Monocyte (primary cell): Measurements from ENCODE around the genes OPA1 and HES1.

GRCh38 chr3:191391774-191392438 is 61.6 kb upstream of the UTS2B start:
- PRO-cap, 2 experiments, result no peak in any of the 2 experiments

GRCh38 chr3:192008698-192008989 is 547.7 kb downstream of the PYDC2 start:
- PRO-cap, 2 experiments, result no peak in any of the 2 experiments

DNA sequence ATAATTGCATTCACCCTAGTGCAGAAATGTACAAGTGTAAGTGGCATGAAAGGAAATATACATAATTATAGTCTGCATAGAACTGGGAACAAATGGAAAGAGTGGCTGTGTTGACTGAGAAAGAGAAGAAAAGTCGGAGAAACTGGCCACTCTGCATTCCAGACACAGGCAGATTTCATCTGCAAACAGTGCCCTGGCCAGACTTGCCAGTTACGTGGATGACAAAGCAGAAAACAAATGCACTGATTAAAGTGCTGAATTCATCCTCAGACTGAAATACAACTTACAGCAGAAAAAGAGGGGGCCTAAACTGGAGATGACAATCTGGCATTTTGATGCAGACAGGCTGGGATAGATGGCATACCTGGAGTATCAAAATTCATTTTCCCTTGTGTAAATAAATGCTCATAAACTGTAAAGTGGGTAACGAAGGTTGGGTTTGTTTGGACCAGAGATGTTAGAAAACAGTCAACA is 129.8 kb downstream of the FGF12 start:
- PRO-cap, 2 experiments, result no peak in any of the 2 experiments

GRCh38 chr3:192892879-192893439 is 24.7 kb downstream of the MB21D2 start:
- PRO-cap, 2 experiments, result peak in 1 of 2 experiments; most common plus-strand start chr3:192893315 (in 1); most common minus-strand start chr3:192893109 (in 1)

- PRO-cap, 2 experiments, result no peak in any of the 2 experiments
Measured at GRCh38 chr3:192916390-192916736, 1.3 kb downstream of the MB21D2 start.

DNA sequence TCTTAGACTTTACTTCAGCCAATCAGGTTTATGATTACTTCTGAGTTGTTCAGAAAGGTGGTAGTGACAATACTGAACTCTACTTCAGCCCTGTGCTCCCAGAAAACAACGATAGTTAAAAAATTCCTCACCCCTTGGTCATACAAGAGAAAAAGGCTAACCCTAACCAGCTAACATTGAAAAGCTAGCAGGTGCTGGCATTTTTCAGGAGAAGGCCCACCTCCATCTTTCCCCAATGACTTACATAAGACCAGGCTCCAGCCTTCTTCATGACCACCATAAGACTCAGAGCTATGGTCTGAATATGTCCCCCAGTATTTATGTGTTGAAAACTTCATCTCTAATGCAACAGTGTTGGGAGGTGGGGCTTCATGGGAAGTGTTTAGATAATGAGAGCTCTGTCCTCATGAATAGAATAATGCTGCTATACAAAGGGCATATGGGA is 125.4 kb upstream of the PLAAT1 start:
- PRO-cap, 2 experiments, result no peak in any of the 2 experiments

GRCh38 chr3:193592587-193593801 is at the start of gene OPA1:
Gene OPA1 (plus strand): TSS chr3:193593208.
- PRO-cap, 2 experiments, result peak in 2 of 2 experiments; most common plus-strand start chr3:193593292 (in 2); most common minus-strand start chr3:193593017 (in 1)

DNA sequence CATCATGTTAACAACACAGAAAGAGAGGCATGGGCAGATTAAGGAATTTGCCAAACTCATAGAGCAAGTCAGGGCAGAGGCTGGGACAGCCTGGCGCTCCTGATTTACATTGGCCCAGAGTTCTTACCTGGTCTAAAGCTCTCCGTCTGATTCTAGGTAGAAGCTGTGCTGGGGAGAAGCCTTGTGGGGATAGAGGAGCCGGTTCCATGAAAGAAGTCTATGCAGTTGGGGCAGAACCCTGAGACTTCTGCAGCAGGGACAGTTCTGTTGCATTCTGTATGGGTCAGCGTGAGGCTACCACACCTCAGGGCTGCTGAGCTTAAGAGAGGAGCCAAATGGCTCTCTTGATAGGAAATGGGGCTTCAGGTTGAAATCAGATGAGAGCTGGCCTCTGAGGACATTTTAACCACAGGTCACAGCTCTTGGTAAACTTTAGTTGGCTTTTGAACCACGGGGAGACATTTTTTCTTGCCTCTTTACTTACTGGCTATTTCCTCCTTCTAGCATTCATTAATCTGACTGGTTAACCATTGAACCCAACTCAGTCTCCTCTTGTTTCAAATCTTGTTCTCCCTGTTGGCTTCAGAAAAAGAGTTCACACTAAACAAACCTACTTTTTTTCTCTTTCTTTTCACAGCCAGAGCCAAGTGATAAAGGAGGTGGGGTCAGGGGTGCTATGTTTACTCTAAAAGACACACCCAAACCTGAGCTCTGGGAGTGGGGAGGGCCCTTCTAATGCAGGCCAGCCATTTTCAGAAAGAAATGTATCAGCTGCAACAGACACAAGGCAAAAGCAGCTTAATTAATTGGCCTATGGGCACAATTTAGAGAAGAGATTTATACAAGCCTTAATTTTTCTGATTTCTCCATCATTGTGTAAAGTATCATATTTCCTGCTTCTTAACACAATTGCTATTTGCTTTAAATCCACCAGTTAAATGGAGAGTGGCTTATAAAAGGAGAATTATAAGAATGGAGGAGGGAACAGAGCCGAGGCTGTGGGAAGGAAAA is 250.8 kb downstream of the OPA1 start:
- PRO-cap, 2 experiments, result no peak in any of the 2 experiments

DNA sequence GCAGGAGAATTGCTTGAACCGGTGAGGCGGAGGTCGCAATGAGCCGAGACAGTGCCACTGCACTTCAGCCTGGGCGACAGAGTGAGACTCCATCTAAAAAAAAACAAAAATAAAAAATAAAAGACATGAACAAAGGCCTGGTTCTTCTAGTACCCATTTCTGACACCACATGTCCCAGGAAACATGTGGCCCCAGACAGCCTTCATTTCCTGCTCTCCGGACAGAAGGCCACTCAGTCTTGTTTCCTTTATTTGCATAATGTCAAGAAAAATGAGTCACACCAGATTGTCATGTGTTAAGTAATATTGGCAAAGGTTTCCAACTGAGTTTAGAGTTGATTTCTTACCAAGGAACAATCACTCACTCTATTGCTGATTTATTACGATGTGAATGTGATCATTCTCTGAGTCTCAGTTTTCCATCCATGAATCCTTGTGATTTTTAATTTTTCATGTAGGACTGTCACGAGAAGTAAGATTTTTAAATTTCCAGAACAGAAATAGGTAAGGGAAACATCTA is 130.8 kb upstream of the HES1 start:
- PRO-cap, 2 experiments, result no peak in any of the 2 experiments

GRCh38 chr3:194101514-194101911 is 34.4 kb upstream of the HES1 start:
- PRO-cap, 2 experiments, result no peak in any of the 2 experiments

GRCh38 chr3:194103472-194104018 is 32.4 kb upstream of the HES1 start:
- PRO-cap, 2 experiments, result no peak in any of the 2 experiments

DNA sequence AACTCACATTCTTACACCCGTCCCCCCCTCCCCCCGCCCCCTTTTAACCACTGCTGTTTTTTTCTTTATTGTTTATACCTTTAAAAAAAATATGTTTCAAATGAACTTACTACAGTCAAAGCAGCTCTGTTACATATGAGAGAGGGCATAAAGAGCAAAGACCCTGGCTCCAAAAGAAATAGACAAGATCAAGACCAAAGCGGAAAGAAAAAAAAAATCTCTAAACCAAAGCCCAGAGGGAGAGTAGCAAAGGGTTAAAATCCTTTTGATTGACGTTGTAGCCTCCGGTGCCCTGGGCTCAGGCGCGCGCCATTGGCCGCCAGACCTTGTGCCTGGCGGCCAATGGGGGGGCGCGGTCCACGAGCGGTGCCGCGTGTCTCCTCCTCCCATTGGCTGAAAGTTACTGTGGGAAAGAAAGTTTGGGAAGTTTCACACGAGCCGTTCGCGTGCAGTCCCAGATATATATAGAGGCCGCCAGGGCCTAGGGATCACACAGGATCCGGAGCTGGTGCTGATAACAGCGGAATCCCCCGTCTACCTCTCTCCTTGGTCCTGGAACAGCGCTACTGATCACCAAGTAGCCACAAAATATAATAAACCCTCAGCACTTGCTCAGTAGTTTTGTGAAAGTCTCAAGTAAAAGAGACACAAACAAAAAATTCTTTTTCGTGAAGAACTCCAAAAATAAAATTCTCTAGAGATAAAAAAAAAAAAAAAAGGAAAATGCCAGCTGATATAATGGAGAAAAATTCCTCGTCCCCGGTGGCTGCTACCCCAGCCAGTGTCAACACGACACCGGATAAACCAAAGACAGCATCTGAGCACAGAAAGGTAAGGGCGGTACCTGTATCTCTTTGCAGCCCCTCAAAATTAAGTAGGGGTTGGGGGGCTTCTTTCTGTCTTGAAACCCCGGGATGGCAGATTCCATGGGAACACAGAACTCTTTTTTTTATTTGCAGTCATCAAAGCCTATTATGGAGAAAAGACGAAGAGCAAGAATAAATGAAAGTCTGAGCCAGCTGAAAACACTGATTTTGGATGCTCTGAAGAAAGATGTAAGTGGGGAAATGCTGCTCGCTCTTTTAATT is at the start of gene HES1:
Gene HES1, plus strand, starts transcription at position 491 of the 1,088 bp plus-strand sequence.
- PRO-cap, 2 experiments, result peak in 2 of 2 experiments; most common plus-strand start position 491 of the sequence (in 2); most common minus-strand start position 208 of the sequence (in 1)

DNA sequence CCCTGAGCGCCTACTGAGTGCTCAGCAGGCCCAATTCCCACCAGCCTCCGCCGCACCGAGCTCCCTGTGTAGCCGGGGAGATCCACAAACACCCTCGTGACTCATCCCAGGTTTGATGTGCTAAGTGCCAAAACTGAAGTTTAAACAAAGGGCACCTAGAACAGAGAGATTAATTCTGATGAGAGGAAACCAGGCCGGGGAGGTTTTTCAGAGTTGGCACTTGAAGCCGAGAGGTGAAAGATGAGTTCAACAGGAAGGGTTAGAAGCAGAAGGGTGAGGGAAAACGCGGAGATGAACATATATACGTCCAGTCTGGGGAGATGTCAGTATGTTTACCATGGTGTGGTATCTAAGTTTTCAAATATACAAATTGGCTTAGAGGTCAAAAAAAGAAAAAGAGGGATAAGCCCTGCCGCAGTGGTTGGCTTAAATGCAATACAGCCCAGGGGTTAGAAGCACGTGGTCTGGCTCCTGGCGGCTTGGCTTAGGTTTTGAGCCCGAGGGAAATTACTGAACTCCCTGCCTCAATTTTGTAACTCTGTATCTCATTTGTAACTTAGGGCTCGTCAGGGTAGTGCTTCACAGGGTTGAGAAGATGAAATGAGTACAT is 6.2 kb downstream of the HES1 start:
- PRO-cap, 2 experiments, result peak in 2 of 2 experiments; most common minus-strand start position 66 of the sequence (in 2)

GRCh38 chr3:194150132-194150704 is 14.3 kb downstream of the HES1 start:
- PRO-cap, 2 experiments, result no peak in any of the 2 experiments

DNA sequence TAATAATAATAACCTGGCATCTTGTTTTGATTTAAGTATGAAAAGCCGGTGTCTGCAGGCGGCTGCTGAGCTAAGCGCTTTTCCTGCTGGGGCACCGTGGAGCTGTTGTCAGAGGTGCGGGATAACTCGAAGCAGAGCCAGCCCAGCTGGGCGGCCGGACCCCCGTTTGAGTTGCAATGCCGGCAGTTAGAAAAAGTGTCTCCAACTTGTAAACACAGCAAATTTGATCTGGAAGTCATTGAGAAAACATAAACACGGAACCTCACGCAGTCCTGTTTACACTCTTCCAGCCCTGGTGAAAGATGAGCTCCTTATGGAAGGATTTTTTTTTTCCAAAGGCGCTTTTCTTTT is 40.7 kb downstream of the HES1 start:
- PRO-cap, 2 experiments, result no peak in any of the 2 experiments

DNA sequence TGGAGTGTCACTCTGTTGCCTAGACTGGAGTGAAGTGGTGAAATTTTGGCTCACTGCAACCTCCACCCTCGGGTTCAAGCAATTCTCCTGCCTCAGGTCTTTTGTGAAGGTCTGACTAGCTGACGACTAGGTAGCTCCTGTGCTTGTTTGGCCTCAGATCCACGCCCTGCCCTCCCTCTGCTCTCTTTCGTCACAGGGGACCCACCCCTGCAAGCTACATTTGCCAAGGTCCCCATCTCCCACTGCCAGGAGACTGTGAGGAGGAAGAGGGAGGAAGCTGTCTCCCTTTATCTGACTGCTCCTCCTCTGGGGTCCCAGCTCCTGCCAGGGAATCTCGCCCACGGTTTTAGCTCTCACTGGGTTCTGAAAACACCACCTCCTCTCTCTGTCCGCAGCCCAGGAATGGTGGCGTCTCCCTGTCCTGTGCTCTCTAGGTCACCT is 83.8 kb downstream of the CPN2 start:
- PRO-cap, 2 experiments, result no peak in any of the 2 experiments

DNA sequence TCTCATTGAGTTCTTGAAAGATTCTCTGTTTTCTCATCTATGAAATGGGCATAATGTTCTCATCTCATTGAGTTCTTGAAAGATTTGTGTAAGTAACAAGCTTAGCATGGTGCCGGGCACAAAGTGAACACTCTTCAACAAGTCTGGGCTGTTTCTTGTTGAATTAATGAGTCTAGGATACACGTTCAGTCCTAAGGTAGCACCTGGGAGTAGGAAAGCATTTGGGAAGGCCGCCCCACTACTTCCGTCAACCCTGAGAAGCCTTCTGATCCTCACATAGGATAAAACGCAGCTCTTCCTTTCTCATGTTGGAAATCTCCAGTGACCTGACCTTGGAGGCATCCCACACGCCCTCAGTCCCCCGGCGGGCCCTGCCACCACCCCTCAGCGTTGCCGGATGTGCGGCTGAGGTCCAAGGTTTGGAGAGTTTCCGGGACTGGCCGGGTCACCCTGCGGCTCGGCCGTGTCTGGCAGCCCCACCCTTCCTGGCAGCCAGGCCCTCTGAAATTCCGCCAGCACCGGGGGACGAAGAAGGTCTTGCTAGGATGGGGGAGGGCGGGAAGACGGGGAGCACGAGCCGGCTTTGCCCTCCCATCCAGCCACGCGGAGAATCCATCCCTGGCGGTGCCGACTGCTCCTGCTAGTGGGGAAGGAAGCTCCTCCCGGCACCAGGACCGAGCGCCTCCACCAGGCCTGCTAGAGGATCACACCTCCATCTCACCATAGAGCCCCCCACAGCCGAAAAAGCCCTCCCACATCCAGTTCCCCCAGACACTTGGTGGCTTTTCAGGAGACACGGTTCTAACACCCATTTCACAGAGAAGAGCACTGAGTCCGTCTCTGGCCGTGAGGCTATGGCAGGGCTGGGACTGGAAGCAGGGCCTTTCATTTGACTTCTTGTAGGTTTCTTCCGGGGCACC is 81.6 kb downstream of the CPN2 start:
- PRO-cap, 2 experiments, result no peak in any of the 2 experiments

DNA sequence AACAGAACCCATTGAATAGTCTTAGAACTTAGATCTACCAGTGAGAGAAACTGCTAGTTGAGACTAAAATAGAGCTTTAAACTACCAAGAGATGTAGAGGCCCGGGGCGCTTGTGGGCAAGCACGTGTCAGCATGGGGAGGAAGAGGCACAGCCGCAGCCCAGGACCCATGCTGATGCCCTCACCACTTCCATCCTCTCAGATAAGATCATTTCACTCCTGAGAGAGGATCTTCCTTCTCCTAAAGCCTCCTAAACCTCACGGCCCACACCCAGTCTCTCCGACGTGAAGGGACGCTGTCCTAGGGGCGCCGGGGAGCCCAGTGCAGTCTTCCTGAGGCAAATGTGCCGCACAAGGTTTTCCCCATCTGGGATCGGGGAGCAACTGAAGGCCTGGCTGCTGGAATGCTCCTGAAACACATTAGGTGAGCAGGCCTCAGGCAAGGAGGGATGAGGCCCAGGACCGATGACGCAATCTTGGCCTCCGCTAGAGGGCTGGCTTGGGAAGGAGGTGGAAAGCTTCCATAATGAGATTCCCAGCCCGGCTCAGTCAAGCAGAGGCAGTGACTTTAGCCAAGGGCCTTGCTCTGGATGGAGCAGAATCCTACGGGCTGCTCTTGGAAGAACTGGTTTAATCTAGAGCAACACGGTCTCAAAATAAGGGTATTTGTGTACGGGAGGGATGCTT is 50.9 kb downstream of the CPN2 start:
- PRO-cap, 2 experiments, result no peak in any of the 2 experiments

DNA sequence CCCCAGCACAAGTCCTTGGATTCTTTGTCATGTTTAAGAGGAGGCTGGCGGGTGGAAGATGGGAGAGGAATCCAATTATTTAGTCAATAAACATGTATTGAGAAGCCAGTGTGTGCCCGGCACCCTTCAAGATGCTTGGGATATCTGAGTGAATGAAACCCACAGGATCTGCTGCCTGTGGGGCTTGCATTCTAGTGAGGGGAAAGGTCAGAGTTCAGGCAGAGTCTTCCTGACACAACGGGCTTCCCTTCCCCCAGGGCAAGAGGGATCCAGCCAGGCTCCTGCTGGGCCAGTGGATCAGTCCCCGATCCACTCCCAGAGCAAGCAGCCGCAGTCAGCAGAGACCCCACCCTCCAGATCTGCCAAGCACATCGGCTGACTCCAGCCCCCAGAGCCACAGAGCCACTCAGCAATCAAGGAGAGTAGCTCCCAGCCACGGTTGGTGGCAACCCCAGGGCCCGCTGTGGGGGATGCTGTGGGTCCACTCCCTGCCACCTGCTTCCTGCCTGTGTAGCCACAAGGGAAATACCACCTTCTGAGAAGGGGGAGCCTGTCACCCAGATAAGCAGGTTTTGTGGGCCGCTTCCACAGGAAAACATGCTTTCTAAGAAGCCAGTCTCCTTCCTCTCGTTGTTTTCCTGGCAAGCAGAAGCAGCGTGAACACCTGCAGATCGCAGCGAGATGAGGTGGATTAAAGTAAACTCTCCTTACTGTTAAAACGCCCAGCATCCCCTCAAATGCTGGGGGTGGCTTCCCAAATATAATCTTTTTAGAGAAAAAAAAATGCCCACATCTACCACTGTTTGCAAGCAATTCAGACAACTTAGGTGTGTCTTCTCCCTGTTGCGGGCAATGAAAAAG is 44.9 kb downstream of the CPN2 start:
- PRO-cap, 2 experiments, result no peak in any of the 2 experiments

- PRO-cap, 2 experiments, result no peak in any of the 2 experiments
Measured at GRCh38 chr3:194312156-194312475, 39.0 kb downstream of the CPN2 start.